ENCODE results near the genes LRRC27 and PWWP2B.

GRCh38 chr10:132175797-132176858 is 10.6 kb upstream of the DPYSL4 start:
- PRO-cap, 4 experiments: no peak in any of the 4 experiments
- RAMPAGE, long total RNA, 2 experiments: no peak in any of the 2 experiments
- RRBS: no CpG with 5 or more reads among the region's 25 CpGs

DNA sequence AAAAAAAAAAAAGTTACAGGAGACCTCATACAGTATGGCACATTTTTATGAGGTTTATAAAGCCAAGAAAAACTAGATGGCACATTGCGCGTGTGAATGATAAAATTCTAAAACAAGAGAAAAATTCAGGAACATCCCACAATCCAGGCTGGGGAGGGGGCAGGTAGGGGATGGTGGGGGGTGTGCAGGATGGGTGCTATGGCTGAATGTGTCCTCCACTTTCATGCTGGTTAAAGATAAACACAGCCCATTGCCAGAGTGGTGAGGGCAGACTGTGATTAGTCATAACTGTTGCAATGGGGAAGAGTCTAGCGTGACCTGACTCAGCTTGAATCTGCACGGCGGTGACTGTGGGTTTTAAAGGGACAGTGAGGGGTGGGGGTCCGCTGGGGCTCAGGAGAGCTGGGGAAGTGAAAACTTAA is 12.0 kb upstream of the LRRC27 start:
- PRO-cap, 4 experiments: no peak in any of the 4 experiments
- RAMPAGE, long total RNA, 2 experiments: no peak in any of the 2 experiments
- RRBS: no CpG with 5 or more reads among the region's 6 CpGs

DNA sequence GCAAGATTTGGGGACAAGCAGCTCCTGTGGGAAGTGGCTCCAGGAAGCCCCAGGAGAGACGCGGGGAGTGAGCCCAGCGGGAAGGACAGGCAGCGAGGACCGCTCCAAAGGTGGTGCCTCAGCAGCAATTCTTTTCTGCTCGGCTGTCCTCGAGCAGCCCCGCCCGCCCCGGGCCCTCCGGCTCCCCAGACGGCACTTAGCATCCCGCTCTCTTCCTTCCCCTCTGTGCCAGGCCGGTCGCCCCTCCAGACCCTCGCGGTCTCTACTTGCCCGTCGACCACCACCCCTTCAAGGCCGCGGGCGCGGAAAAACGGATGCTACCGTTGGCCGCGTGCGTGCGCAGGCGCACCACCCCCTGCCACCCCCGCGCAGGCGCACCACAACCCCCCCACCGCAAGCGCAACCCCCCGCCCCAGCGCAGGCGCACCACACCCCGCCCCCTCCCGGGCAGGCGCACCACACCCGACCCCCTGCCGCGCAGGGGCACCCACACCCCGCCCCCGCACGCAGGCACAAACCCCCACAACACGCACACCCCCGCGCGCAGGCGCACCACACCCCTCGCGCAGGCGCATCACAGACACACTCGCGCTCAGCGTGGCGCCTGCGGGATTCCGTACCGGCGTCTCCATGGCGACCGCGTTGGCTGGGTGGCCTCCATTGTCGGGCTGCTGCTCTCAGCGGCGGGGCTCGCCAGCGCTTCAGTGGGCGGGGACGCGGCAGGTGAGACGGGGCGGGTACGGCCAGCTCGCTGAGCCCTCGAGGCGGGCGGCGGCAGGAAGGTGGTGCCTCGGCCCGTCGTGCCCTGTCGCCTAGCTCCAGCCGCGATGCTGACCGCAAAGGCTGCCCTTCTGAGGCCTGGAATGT is at the start of gene LRRC27:
Gene LRRC27 (plus strand): TSS at position 660 of the 867 bp plus-strand sequence.
- PRO-cap, 4 experiments: peak in 4 of 4 experiments; most common plus-strand start position 754 of the sequence (in 2); most common minus-strand start position 276 of the sequence (in 2)
- RAMPAGE, long total RNA, 2 experiments: start-site peak on the plus strand in 1 of 2 experiments, centred at position 633 of the sequence, 23 reads per replicate; start-site peak on the minus strand in 1 of 2 experiments, centred at position 321 of the sequence, 39 reads per replicate
- RRBS: 4% methylated on average over 4 of the region's 89 CpGs

- PRO-cap, 4 experiments: peak in 4 of 4 experiments; most common plus-strand start chr10:132397211 (in 2); most common minus-strand start chr10:132397095 (in 2)
- RAMPAGE, long total RNA, 2 experiments: no peak in any of the 2 experiments
- RRBS: 2% methylated on average over 46 of the region's 139 CpGs
Measured at GRCh38 chr10:132396900-132397974, at the start of gene PWWP2B. Gene PWWP2B (plus strand): TSS chr10:132397200.

GRCh38 chr10:132422897-132423882 is 26.2 kb downstream of the PWWP2B start:
- PRO-cap, 4 experiments: no peak in any of the 4 experiments
- RAMPAGE, long total RNA, 2 experiments: no peak in any of the 2 experiments
- RRBS: no CpG with 5 or more reads among the region's 27 CpGs

GRCh38 chr10:132480268-132480617 is 57.3 kb upstream of the INPP5A start:
- PRO-cap, 4 experiments: no peak in any of the 4 experiments
- RAMPAGE, long total RNA, 2 experiments: no peak in any of the 2 experiments
- RRBS: no CpG with 5 or more reads among the region's 8 CpGs

DNA sequence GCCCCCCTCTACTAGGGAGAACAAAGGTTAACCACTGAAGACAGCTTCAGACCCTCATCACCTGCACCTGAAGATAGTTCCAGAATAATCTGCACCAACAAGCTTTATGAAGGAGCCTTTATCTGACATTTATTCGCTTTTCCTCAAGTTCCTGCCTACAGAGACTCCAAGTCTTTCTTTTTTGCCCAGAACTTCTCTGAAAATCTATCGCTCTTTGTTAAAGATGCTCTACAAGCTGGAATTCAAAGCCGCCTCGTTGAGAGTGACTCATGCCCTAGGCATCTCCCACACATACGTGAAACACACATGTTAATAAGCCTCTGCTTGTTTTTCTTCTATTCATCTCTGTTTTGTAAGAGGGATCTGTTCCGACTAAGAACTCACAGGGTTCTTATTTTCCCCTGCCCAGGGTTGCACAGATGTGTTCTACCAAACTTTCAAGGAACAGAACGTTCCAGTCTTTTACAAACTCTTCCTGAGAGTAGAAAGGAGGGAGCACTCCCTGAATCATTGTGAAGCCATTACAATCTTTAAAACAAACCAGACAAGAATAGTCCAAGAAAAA is 55.6 kb upstream of the INPP5A start:
- PRO-cap, 4 experiments: peak in 3 of 4 experiments; most common plus-strand start position 498 of the sequence (in 2); most common minus-strand start position 393 of the sequence (in 3)
- RAMPAGE, long total RNA, 2 experiments: no peak in any of the 2 experiments
- RRBS: no CpG with 5 or more reads among the region's 7 CpGs

- PRO-cap, 4 experiments: no peak in any of the 4 experiments
- RAMPAGE, long total RNA, 2 experiments: no peak in any of the 2 experiments
- RRBS: 2% methylated on average over 35 of the region's 45 CpGs
Measured at GRCh38 chr10:132537973-132538326, 363 bp downstream of the INPP5A start.

DNA sequence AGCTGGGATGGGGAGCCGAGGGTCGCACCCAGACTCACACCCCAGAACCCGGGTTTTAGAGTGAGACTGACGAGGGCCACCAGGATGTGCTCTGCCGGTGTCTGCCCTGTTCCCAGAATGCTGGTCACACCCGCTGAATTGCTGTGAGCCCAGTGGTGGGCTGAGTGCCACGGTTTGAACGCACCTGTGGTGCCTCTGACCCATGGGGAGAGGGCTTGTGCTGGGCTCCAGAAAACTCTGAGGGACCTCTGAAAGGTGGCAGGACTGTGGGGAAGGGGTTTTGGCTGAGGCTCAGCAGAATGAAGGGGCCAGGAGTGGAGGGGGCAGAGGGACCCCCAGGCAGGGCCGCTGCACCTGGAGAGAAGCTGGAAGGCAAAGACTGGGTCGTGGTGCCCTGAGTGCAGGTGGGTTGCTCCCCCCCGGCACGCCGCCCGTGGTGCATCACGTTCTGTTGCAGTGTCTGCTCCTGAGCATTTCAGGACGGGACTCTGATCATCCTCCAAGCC is 39.3 kb downstream of the INPP5A start:
- PRO-cap, 4 experiments: no peak in any of the 4 experiments
- RAMPAGE, long total RNA, 2 experiments: no peak in any of the 2 experiments
- RRBS: 88% methylated on average over 3 of the region's 16 CpGs

DNA sequence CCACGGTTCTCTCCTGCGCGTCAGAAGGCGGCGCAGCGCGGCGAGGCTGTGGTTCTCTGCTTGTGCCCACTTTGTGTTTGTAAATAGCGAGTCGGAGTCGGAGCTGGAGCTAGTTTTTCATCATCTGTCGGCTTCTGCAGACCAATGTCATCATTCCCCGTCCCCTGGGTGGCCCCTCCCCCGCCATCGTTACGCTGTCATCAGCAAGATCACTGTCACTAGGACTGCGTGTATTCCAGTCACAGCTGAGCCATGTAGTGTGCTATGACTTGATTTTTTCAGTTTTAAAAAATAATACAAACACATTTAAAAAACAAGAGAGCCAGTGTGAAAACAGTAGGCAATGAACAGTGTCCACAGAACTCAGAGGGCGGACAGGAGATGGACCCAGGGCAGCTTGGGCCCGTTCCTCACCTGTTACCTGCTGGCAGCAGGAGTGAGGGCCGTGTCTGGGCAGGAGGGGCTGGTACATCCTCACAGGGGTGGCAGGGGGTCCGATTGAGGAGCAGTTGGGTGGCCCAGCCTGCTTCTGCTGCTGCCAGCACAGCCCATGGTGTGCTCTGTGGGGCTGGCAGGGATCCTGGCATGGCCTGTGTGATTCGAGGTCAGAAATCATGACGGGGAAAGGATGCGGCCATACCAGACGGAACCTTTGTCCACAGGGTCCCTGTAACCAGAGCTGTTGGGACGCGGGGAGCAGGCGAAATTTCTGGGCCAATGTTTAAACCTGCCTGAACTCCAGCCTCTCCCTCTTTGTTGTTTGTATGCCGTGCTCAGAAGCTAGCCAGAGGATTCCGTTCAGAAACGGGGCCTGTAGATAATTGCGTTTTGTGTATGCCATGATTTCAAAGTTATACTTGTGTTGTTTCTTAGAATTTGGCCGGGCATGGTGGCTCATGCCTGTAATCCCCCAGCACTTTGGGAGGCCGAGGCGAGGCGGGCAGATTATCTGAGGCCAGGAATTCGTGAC is 49.5 kb downstream of the INPP5A start:
- PRO-cap, 4 experiments: no peak in any of the 4 experiments
- RAMPAGE, long total RNA, 2 experiments: no peak in any of the 2 experiments
- RRBS: no CpG with 5 or more reads among the region's 37 CpGs

- PRO-cap, 4 experiments: no peak in any of the 4 experiments
- RAMPAGE, long total RNA, 2 experiments: no peak in any of the 2 experiments
- RRBS: no CpG with 5 or more reads among the region's 44 CpGs
Measured at GRCh38 chr10:132627092-132628060, 89.8 kb downstream of the INPP5A start.

- PRO-cap, 4 experiments: peak in 4 of 4 experiments; most common plus-strand start chr10:132628348 (in 2); most common minus-strand start chr10:132628417 (in 2)
- RAMPAGE, long total RNA, 2 experiments: no peak in any of the 2 experiments
- RRBS: no CpG with 5 or more reads among the region's 16 CpGs
Measured at GRCh38 chr10:132628061-132628751, 90.6 kb downstream of the INPP5A start.

- PRO-cap, 4 experiments: no peak in any of the 4 experiments
- RAMPAGE, long total RNA, 2 experiments: no peak in any of the 2 experiments
- RRBS: no CpG with 5 or more reads among the region's 24 CpGs
Measured at GRCh38 chr10:132640617-132641446, 103.2 kb downstream of the INPP5A start.

GRCh38 chr10:132684877-132685940 is 100.7 kb downstream of the NKX6-2 start:
- PRO-cap, 4 experiments: no peak in any of the 4 experiments
- RAMPAGE, long total RNA, 2 experiments: no peak in any of the 2 experiments
- RRBS: 43% methylated on average over 5 of the region's 36 CpGs

DNA sequence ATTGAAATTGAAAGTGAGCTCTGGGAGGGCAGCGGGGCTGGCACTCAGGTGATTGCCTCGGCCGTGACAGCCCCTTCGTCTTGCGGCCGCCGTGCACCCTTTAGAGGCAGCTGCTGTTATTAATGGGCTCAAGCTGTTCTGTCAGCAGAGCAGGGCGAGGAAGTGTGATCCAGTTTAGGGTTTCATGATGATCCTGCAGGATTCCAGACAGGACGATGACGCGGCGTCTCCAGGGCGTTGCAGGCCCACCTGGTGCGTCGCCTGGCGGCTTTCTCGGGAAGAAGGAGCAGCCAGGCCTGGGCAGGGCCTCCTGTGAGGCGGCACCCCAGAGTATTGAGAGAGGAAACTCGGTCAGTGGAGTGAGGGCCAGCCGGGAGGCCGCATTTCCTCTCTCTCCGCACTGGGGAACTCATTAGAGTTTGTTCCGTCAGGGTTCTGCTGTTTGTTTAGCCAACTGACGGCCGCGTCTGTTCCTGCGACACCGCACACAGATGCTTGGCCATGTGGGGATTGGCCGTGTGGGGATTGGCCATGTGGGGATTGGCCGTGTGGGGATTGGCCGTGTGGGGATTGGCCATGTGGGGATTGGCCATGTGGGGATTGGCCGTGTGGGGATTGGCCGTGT is 62.9 kb downstream of the NKX6-2 start:
- PRO-cap, 4 experiments: no peak in any of the 4 experiments
- RAMPAGE, long total RNA, 2 experiments: no peak in any of the 2 experiments
- RRBS: no CpG with 5 or more reads among the region's 33 CpGs

DNA sequence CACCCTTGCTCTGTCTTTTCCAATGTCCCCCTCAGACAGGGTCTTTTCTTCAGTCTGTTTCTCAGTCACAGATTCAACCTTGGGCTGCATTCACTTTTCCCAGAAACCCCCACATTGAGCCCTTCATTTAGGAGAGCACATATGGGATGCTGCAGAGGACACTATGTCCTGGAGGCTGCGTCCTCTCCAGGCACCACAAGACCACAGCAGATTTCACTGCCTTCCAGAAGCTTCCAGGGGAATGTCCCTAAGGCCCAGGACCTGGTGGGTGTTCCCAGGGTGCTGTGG is 57.0 kb upstream of the NKX6-2 start:
- PRO-cap, 4 experiments: peak in 1 of 4 experiments; most common minus-strand start position 111 of the sequence (in 1)
- RAMPAGE, long total RNA, 2 experiments: no peak in any of the 2 experiments
- RRBS: no CpG with 5 or more reads among the region's 1 CpG

GRCh38 chr10:132913021-132913573 is 29.3 kb downstream of the CFAP46 start:
- PRO-cap, 4 experiments: no peak in any of the 4 experiments
- RAMPAGE, long total RNA, 2 experiments: no peak in any of the 2 experiments
- RRBS: 79% methylated on average over 4 of the region's 33 CpGs

- PRO-cap, 4 experiments: peak in 1 of 4 experiments; most common minus-strand start chr10:132917141 (in 1)
- RAMPAGE, long total RNA, 2 experiments: no peak in any of the 2 experiments
- RRBS: 87% methylated on average over 9 of the region's 13 CpGs
Measured at GRCh38 chr10:132916951-132917246, 25.5 kb downstream of the CFAP46 start.

DNA sequence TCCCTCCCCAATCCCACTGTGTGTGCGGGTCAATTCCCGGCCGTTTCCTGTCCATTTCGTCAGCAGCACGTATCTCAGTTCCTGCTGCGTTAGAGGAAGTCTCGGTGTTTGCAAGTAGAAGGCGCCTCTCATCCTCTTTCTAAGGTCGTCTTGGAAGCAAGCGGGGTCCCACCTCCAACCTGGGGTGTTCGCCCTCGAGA is 25.0 kb upstream of the ADGRA1 start:
- PRO-cap, 4 experiments: no peak in any of the 4 experiments
- RAMPAGE, long total RNA, 2 experiments: no peak in any of the 2 experiments
- RRBS: no CpG with 5 or more reads among the region's 12 CpGs

GRCh38 chr10:133153887-133154227 is 6.2 kb upstream of the KNDC1 start:
- PRO-cap, 4 experiments: no peak in any of the 4 experiments
- RAMPAGE, long total RNA, 2 experiments: no peak in any of the 2 experiments
- RRBS: no CpG with 5 or more reads among the region's 2 CpGs